ENCODE measurements around a stretch of chr11.

GRCh38 chr11:75573101-75574099, 11.3 kb downstream of the SERPINH1 start:
- PRO-cap, result no peak

DNA sequence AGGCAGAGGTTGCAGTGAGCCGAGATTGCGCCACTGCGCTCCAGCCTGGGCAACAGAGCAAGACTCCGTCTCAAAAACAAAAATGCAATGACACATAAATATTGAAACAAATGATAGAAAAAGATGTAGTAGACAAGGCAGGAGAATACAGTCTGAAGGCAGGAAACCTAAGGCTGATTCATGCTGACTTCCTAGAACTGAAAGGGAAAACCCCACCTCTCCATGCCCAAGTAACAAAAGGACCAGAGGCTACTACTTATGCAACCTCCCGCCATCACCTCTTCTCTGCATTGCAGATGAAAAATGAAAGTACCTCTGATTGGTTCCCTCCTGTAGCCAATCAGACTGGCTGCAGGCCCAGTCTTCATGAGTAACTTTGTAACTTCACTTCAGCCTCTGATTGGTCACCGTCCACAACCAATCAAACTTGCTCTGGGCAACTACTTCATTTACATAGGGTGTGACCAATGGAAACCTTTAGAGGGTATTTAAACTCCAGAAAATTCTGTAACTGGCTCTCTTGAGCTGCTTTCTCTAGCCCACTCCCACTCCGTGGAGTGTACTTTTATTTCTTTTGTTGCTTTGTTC, 5.1 kb upstream of the MAP6 start:
- PRO-cap, result no peak

DNA sequence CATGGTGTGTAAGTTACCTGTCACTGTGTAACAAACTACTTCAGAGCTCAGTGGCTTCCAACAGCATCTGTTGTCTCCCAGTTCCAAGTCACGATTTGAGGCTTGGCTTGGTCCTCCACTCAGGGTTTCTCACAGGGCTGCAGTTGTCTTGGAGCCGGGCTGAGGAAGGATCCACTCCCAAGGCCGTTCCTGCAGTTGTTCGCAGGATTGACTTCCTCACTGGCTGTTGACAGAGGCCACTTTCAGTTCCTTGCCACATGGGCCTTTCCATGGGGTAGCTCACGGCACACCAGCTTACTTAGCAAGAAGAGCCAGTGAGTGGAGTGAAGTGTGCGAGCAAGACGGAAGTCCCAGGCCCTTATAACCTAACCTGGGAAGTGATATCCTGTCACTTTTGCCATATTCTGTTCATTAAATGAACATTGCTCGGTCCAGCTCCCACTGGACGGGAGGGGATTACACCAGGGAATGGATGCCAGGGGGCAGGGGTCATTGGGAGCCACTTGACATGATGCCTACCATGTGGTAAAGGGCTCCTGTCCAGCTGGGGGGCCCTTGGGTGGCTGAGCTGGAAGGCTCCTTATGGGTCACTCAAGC, 13.3 kb upstream of the UVRAG start:
- PRO-cap, result no peak

GRCh38 chr11:75802252-75802726, 12.7 kb upstream of the UVRAG start:
- PRO-cap, result no peak

GRCh38 chr11:75815315-75816168, 532 bp downstream of the UVRAG start:
- PRO-cap, result no peak

GRCh38 chr11:75816553-75817227, 1.7 kb downstream of the UVRAG start:
- PRO-cap, result no peak

DNA sequence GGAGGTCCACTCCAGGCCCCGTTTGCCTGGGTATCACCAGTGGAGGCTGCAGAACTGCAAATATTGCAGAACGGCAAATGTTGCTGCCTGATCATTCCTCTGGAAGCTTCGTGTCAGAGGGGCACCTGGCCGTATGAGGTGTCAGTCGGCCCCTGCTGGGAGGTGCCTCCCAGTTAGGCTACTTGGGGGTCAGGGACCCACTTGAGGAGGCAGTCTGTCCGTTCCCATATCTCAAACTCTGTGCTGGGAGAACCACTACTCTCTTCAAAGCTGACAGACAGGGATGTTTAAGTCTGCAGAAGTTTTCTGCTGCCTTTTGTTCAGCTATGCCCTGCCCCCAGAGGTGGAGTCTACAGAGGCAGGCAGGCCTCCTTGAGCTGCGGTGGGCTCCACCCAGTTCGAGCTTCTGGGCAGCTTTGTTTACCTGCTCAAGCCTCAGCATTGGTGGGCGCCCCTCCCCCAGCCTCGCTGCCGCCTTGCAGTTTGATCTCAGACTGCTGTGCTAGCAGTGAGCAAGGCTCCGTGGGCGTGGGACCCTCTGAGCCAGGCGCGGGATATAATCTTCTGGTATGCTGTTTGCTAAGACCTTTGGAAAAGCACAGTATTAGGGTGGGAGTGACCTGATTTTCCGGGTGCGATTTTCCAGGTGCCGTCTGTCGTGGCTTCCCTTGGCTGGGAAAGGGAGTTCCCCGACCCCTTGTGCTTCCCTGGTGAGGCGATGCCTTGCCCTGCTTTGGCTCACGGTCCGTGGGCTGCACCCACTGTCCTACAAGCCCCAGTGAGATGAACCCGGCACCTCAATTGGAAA, 164.3 kb downstream of the UVRAG start:
- PRO-cap, result no peak

DNA sequence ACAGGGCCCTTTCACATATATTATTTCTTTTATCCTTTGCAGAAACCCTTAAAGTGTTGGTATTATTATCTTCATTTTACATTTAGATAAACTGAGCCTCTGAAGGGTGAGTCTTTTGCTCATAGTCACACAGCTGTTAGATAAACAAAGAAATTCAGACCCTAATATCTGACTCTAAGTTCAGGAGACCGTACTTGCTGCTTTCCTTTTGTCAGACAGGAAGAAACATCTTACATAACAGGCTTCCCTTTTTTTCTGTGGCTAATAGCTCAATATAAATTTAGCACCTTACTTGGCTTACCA, 128.8 kb downstream of the WNT11 start:
- PRO-cap, result no peak

DNA sequence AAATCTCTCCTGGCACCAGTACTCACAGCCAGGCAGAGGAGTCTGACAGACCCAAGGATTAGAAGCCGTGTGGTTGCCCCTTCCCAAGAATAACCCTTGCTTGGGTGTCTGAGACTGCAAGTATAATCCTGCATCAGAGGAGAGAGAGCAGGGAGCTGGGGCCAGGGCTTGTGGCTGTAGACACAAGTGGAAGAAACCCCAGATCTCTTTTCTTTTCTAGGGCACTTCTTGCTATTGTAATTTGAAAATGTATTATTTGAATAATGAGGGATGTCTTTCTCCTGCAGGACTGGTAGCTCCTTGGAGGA, 67.2 kb downstream of the WNT11 start:
- PRO-cap, result no peak

- PRO-cap, result no peak
Measured at GRCh38 chr11:76207356-76208137, 1.2 kb upstream of the WNT11 start.

GRCh38 chr11:76379119-76380166, 1.5 kb downstream of the THAP12 start:
- PRO-cap, result no peak

GRCh38 chr11:76668353-76668969, 2.1 kb downstream of the LRRC32 start:
- PRO-cap, result no peak

DNA sequence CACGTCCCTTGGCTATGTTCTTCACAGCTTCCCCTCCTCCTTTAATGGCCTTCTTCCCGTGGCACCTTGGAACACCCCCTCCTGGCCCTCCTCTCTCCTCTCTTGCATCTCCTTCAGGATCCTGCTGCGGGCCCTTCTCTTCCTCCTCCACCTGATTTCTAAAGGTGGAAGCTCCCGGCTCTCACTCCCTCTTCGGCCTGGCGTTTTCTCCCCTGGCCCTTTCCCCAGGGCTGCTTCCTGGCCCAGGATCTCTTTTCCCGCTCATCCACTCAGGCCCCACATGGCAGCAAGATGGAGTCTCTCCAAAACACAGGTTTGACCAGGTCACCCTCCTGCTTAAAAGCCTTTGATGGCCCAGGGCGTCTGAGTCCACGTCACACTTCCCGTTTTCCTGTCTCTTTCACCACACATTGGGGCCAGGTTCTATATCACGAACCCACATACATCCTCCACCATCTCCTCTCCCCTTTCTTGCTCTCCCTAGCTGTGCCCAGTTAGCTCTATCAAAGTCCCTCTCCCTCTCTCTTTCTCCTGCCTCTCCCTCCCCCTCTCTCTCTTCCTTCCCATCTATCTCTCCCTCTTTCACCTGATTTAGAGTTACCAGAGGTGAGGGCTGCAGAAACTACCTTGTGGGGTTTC, 7.7 kb upstream of the LRRC32 start:
- PRO-cap, result no peak

DNA sequence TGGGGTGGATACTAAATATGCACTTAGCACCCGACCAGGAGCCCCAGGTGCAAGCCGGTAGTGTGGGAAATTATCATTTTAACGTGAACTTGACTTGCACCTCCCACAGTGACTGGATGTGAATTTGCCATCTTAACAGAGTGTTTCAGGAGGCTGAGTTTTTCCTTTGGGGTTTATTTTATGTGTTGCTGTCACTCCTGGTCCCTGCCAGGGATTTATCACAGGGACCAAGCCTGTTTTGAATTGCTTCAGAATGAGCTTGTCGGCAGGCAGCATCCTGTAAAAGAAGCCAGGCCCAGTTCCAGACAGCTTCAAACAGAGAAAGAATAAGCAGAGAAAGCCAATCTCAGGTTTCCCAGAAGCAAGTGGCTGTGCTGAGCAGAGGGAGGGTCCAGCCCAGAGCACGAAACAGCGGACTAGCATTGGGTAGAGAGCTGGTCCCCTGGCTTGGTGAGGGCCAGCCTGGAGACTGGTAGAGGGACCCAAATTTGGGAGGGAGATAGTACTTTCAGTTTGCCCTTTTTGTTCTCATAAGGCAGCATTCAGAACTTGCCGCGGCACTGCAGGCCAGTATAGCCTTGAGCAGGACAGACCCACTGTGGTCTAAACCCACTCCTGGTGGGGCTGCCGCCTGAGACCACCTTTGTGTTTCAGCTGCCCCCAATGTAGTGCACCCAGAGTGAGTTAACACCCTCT, 48.0 kb upstream of the TSKU start:
- PRO-cap, result no peak

- PRO-cap, result bidirectional peak, plus-strand start at chr11:76784148, minus-strand start at chr11:76783844
Measured at GRCh38 chr11:76784058-76785067, 1.2 kb downstream of the TSKU start.

DNA sequence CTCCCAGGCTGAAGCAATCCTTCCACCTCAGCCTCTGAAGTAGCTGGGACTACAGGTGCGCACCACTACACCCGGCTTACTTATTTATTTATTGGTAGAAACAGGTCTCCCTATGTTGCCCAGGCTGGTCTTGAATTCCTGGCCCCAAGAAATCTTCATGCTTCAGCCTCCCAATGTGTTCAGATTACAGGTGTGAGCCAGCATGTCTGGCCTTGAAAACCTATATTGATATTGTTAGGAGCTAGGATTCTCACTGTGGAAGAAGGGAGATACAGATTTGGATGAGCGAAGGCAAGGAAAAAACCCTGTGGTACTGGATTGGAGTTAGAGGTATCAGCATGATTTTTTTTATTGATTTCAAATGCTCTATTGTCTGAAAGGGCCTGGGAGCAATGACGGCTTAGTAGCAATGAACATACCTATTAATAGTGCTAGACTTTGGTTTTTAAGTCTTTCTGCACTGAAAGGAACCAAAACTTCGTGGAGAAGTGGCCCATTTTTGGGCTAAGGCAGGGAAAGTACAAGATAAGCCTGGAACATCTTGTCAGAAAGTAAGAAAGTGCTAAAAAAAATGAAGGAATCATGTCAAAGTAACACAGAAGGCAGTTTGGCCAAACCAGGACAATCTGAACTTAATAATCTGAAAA, 77.8 kb downstream of the ACER3 start:
- PRO-cap, result no peak

DNA sequence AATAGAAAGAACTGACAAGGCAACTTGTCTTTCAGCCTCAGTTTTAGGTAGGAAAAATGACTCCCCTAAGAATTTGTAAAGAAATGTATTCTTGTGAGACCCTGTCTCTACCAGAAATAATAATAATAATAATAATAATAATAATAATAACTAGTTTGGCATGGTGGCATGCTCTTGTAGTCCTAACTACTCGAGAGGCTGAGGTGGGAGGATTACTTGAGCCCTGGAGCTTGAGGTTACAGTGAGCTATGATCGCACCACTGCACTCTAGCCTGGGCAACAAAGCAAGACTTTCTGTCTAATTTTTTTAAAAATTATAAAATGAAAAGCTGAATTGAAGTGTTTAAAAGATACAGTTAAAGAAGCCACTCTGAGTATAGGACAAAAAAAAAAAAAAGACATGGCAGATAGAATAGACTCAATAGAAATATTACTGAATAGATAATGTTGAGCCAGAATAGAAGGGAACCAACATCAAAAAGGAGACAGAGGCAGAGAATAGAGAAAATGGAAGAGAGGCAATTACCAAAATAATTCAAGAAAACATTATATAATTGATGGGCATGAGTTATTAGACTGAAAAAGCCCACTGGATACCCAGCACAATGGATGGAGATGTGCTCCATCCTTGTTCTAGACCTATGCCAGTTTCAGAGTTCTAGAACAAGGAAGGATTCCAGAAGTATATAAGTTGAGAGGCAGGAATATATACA, 24.0 kb upstream of the B3GNT6 start:
- PRO-cap, result no peak

DNA sequence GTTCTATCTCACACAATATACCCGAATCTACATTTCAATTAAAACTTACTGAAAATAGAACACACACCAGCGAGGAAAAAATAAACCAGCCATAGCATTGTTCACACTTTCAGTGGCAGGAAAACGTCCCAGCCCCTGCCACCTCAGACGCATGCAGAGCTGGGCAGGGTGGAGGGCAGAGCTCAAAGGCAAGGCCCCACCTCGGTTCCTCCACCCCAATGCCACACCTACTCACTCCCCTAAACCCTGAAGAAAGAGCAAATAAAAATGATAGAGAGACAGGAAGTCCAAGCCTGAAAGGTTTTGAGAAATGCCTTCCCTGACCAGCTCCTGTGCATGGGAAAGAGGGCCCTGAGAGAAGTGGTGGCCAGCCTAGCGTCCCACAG, 14.8 kb downstream of the B3GNT6 start:
- PRO-cap, result no peak

DNA sequence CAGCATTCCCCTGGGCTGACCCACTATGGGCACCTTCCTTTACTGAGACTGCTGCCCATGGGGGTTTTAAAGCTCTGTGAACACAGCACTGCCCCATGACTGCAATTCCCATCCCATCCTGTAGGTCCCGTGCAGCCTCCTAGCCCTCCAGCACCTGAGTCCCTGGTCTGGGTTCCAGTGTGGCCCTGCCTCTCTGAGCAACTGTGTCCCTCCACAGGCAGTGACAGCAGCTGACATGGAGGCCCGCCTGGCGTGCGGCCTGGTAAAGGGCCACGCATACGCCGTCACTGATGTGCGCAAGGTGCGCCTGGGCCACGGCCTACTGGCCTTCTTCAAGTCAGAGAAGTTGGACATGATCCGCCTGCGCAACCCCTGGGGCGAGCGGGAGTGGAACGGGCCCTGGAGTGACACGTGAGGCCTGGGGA, 12.6 kb downstream of the OMP start:
- PRO-cap, result no peak

DNA sequence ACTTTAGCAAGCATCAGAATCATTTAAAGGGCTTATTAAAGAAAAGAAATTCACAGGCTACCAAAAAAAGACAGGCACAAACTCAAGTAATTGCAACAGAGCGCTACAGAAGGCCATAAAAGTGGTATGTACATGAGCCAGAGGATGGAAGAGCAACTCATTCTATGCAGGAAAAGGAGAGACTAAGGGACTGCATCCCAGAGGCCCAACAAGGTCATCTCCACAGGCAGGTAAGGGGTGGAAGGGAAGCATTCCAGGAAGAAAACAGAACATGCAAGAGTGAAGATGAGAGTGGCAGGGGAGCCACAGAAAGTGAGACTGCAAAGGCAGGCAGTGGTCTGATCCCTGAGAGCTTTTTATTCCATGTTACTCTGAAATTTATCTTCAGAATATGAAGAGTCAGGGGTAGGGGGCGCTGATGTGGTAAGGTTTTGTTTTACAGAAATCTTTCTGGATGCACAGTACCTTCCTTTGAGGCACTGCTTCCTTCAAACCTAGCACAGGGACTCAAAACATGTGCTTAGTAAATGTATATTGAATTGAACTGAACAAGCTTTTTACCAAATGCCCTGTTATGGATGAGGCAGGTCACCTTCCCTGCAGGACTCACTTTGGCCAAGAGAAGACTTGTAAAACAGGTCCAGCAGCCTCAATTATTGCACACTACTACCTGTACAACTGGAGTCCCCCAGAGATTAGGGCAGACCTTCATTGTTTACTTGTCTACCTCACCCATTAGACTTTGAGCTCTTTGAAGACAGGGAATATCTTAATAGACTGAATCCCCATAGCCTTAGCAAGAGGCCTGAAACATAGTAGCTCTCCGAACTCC, 2.4 kb downstream of the PAK1 start:
- PRO-cap, result no peak